Myometrial cell (primary cell): ENCODE measurements around a stretch of chr2.

GRCh38 chr2:27715896-27716927 lies 52.5 kb downstream of the SLC4A1AP start:
- RAMPAGE, long total RNA = no peak

- RAMPAGE, long total RNA = no peak
Measured at GRCh38 chr2:27720035-27720612, 51.4 kb upstream of the MRPL33 start.

DNA sequence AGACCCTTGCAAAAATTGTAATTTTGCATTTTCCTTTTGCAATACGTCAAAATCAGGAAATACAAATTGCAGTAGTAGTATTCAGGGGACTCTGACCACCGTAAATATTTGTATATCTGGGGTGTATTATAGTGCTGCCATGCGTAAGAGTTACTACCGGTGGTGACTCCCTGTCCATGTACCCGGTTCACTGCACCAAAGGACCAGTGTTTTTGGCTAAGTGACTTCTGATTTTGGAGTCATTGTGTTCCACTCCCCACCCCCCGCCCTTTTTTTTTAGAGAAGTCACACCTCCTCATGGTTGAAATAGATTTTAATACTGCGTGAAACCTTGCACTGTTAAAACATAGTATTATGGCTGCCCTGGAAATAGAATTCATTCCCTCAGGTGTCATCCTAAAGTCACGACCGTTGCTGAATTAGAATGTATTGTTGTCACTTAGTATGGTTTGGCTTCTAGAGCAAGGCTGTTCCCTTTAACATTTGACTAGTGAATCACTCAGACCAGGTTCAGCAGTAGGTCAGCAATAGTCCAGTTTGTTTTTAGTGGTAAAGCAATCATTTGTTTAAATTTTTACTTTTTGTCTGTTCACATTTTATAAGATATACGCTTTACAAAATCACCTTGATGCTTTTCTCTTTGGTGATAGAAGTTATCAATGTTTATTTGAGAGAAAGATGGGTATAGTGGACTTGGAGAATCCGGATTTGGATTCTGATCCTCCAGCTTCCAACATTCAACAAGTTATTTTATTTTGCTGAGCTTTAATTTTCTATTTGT lies 1.1 kb downstream of the BABAM2 start:
- RAMPAGE, long total RNA = no peak

DNA sequence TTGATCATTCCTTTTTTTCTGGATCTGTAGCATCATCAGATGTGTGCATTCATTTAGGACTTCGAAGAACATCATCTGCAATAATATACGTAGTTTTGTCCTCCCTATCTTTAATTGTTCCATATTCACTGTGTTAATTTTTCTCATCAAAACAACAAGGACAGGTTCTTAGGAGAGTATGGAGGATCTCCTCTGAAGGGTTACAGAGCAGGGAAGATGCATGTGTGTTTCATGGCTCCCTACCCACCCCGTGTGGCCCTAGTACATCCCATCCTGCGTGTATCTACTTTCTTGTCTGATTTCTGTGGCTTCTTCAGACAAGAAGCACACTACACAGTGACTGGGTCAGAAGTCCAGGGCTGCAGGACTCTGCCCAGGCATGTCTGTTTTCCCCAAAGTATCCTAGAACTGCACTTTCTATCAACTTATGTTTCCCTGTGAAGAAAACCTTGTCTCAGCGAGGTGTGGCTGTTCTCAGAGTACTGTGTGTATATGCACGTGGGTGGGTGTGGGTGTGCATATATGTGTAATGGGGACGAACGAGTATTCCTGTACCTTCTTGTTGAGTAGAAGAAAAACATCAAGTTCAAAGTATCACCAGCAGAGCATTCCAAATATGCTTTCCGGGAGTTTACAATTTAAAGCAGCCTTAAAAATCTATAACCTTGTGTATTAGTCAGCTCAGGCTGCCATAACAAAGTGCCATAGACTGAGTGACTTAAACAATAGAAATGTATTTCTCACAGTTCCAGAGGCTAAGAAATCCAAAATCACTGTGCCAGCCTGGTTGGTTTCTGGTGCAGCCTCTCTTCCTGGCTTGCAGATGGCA lies 220.3 kb upstream of the FOSL2 start:
- RAMPAGE, long total RNA = no peak

GRCh38 chr2:28178263-28178804 lies 214.3 kb upstream of the FOSL2 start:
- RAMPAGE, long total RNA = no peak

GRCh38 chr2:28375751-28376041 lies 17.0 kb upstream of the FOSL2 start:
- RAMPAGE, long total RNA = no peak

DNA sequence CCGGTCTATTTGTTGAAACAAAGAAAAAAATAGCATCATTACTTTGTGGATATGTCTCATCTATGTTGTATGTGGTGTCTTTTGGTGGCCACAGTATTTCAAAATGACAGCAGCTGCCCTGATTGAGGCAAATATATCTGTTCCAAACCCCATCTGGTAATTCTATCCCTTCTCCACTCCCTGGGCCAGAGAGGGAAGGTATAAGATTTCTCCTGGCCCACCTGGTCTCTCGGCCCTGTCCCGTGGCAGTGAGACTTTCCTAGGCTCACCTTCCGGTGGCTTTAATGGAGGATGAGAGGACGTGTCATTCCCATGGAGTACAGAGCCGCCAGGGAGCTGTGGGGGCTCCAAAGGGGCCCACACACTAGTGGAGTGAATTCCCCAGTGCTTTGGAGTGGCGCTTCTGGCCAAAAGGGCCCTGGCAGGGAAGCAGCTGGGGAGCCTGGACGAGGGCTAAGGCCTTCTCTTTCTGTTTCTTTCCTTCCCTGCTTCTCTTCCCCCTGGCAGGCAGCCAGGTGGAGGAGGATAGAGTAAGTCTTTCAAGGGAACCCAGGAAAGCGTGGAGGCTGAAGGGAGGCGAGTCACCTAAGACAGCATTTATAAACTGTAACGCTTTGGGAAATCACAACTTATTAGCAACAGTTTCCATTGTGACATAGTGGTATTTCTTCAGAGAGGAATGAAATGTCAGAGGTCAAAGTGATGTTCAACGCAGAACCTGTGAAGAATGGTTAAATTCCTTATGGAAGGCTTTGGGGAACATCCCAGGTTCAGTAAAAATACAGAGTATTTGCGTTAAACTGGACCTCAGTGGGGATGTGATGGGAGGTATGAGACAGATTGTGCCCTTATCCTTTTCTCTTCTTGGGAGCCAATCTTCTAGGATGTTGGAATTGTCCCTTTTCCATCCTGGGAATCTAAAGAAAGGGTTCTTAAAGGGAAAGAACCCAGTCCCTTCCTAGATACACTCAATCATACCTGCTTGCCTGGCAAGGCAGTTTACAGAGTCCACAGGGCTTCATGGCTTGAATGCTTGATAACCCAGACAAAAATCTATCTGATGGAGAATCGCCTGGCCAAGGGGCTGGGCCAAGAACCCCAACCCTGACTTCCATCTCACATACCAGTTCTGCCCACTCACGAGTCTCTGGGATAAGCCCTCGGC lies 5.9 kb downstream of the FOSL2 start:
- RAMPAGE, long total RNA = no peak

- RAMPAGE, long total RNA = no peak
Measured at GRCh38 chr2:28399704-28400447, 7.2 kb downstream of the FOSL2 start.

DNA sequence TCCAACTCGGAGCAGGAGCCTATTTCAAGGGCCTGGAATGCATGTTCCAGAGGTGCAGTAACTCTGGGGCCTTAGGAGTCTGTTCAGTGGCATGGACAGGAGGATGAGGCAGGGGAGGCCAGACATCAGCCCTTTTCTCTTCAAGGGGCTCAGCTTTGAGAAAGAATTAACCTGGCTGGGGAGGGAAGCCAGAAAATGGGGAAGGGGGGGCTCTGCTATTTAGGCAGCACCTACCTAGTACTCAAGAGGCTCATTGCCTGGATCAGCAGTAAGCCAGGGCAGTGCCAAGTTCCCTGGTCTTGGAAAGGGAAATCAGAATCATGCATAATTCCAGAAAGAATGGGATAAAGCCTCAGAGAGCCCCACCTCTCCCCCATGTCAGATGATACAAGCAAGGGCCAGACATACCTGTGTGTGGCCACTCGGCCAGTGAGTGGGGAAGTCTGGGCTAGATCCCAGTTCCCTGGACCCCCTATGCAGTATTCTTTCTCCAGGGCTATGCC lies 12.3 kb downstream of the FOSL2 start:
- RAMPAGE, long total RNA = no peak

DNA sequence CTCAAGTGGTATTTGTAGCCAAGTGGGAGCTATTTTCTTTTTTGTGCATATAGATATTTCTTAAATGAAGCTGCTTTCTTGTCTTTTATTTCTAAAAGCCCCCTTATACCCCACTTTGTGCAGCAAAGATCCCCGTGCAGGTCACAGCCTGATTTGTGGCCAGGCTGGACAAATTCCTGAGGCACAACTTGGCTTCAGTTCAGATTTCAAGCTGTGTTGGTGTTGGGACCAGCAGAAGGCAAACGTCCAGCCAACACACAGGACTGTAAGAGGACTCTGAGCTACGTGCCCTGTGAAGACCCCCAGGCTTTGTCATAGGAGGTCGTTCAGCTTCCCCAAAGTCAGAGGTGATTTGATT lies 21.9 kb downstream of the FOSL2 start:
- RAMPAGE, long total RNA = no peak

- RAMPAGE, long total RNA = no peak
Measured at GRCh38 chr2:28415839-28417025, 23.6 kb downstream of the FOSL2 start.

DNA sequence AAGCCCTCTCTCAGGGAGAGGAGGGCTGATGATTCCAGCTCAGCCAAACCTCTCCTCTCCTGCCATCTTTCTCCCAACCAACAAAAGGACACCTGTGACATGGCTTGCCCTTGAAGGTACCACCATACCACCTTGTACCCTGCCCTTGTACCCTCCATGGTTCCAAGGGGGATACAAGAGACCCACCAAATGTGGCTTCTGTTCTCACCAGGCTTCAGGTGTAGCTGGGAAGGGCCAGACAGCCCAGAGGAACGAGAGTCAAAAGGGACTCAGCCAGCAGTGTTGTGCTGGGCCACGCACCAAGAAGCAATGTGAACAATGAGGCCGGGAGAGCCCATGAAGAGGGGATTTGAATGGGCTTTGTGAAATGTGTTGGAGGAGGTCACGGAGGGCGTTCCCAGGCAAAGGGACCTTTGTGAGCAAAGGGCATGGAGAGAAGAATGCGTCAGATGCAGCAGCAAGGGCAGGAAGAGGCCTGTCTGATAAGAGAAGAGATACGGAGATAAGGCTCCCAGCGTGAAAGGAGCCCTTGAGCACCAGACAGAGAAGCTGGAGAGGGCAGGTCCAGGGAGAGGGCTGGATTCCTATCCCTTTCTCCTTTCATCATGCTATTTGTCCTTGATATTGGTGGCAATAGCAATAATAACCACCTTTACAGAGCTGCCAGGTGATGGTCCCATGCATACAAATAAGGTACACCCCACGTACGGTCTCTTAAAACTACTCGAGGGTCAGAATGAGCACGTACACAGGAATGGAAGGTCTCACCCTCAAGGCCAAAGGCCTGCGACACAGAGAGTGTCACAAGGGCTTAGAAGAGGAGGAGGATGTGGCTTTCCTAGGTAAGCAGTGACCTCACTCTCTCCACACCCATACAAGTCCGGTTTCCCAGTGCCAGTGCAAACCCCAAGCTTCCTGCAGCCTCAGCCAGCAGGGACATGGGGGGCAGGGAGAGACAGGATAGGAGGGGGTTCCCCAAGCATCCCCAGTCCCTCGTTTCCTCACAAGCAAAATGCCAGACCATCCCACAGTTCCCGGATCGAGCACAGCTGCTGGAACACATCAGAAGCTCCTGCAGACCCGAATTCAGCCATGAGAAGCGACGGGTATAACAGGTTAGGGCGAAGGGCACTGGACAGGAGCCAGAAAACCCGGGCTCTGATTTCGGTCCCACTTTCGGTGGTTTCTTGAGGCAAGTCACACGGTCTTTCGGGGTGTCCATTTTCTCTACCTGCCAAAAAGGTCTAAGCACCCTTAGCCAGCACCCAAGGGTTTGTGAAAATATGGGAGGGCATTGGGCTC lies 49.0 kb downstream of the PLB1 start:
- RAMPAGE, long total RNA = no peak

DNA sequence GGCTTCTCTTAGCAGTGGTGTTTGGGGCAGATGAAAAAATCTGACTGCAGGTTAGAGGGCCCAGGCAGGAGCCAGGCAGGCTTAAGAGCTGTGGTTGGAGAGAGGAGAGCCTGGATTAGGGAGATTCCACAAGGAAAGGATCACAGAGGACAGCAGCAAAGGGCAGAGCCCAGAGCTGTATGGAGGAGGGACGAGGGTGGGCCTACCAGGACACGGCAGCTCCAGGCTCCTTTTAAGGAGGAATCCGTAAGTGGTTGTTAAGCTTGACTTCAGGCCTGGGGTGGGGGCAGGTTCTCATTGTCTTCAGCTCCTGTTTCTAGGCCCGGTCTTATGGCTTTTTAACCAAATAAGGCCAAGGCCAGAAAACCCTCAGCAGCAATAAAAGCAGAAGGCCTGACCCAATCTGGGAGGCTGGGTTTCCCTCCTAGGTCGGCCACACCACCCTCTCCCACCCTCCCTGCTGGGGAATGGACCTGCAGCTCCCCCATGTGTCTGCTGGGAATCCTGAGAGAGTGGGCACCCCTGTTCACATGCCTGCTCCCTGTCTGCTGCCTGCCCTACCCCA lies 111.1 kb downstream of the PLB1 start:
- RAMPAGE, long total RNA = no peak

GRCh38 chr2:28613036-28613790 lies 117.4 kb downstream of the PLB1 start:
- RAMPAGE, long total RNA = no peak

DNA sequence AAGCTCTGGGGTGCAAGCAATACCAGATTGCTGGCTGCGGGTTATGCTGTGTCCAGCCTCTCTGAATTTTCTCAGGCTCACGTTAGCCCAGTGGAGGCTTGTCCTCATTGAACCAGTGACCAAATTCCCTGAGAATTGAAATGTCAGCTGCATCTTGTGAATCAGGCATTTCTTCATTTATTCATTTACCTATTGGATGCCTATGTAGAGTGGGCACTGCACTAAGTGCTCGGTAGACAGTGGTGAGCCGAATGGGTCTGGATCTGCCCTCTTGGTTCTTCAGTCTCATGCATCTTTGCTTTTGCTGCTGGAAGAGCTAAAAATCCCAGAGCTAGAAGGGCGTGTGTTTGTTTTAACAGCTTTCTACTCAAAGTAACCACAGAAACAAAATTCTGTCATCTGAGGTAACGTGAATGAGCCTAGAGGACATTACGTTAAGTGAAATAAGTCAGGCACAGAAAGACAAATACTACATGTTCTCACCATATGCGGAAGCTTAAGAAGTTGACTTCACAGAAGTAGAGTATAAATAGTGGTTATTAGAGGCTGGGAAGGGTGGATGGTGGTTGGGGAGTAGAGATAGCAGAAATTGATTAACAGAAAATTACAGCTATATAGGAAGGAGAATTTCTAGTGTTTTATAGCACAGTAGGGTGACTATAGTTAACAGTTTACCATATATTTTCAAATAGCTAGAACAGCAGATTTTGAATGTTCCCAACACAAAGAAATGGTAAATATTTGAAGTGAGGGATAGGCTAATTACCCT lies 119.8 kb downstream of the PLB1 start:
- RAMPAGE, long total RNA = no peak

DNA sequence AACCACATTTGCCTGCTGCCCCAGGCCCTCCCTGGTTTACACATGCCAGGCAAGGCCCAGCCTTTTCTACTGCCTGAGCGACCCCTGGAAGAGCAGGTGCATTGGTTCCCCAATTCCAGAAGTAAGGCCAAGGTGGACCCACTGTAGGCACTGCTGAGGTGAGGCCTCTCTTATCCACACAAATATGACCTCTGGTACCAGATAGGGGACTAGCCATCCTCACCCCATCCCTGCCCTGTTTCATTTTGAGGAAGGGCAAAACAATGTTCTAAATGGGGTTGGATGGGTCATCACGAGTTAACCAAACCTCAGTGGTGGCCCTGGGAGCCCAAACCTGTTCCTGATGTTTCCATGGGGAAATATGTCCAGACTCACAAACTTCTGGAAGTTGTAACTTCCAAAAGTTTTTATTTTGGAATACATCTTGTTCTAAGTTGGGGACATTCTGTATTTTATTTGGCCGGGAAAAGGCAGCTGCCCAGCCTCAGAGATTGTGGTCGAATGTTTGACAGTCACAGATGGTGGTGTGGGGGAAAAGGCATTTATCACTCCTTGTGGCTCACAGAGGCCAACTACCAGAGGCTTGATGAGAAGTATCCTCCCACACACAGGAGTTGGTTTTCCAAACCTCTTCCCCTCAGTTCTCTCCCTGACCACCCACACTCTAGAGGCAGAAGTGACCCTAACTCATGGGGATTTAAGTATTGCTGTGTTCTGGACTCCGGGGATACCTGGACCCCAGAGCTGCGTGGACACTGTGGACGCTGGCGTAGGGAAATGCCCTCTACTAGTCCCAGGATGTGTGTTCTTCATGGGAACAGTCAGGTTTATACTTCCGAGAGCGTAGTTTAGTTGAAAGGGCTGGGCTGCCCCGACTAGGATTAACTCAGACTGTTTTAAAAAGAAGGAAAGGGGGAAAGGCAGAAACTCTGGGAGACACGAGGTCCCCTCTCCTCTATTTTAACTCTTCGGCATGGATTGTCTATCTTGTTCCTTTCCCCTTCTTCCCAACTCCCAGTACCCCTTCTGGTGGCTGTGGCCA lies 124.7 kb upstream of the PPP1CB start:
- RAMPAGE, long total RNA = no peak

- RAMPAGE, long total RNA = no peak
Measured at GRCh38 chr2:28750455-28751372, 916 bp upstream of the PPP1CB start.

- RAMPAGE, long total RNA = no peak
Measured at GRCh38 chr2:28752199-28752719, 629 bp downstream of the PPP1CB start.

- RAMPAGE, long total RNA = no peak
Measured at GRCh38 chr2:28782228-28782849, 28.3 kb upstream of the SPDYA start.

DNA sequence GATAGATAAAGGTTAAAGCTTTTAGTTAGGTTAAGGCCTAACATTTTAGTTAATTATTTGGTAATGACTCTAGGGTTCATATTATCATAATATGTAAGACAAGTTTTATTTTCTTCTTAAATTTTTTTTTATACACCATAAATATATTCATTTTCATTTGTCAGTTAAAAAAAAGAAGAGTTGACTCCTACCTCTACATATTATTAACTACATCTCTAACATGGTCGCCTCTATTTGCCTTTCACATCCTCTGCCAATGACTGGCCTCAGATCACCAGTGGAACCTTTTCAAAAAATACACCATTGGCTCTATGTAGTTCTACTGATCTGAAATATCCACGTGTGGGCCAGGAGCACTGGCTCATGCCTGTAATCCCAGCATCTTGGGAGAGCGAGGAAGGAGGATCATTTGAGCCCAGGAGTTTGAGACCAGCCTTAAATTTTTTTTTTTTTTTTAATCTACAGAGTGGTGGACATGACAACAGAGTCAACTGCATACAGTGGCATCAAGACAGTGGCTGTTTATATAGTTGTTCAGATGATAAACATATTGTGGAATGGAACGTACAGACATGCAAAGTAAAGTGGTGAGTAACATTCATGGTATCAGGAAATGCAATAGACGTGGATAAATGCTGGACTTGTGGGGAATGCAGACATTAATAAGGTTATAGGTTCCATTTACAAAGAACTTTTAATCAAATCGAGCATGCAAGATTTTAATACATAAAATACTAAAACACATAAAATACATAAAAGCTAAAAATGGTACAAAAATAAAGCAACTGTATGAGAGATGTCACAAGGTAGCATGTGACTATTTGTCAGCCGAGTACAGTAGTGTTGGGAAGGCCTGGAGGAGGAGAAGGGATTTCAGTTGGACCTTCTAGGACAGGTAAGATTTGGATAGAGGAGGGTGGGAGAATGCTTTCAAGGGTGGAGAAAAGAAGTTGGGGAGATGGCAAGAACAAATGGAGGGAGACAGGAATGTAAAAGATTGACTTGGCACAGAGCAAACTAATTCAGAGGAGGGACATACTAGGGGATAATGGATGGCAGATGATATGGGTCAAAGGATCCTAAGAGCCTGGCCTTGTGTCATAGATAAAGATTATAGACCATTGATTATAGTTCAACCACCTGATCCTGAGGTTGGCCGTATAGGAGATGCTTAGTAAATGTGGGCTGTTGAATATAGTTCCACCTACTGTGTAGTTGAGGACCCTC lies 11.9 kb downstream of the WDR43 start:
- RAMPAGE, long total RNA = no peak